Thoracic aorta (tissue), 1 donor: ENCODE measurements around a stretch of chr7.

DNA sequence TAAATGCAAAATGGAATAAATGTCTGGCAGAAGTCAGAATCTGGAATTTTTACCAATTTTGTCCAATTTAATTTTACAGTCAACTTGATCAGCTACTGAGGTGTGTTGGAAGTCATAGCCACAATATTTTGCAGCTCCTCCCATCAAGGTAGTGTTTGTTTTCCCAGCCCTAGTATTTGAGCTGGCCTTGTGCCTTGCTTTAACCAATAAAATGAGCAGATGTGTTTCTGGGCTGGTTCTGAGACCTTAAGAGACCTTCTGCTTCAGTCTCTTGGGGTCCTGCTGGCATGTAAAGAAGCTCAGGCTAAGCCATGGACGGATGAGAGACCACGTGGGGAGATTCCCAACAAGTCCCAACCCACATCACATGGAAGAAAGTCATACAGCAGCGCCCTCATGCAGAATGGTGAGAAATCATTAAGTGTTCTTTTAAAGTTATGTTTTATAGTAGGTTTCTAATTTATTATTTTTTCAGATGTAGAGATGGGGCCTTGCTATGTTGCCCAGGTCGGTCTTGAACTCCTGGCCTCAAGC is 42.6 kb upstream of the RSBN1L start:
- RAMPAGE, long total RNA = no peak

DNA sequence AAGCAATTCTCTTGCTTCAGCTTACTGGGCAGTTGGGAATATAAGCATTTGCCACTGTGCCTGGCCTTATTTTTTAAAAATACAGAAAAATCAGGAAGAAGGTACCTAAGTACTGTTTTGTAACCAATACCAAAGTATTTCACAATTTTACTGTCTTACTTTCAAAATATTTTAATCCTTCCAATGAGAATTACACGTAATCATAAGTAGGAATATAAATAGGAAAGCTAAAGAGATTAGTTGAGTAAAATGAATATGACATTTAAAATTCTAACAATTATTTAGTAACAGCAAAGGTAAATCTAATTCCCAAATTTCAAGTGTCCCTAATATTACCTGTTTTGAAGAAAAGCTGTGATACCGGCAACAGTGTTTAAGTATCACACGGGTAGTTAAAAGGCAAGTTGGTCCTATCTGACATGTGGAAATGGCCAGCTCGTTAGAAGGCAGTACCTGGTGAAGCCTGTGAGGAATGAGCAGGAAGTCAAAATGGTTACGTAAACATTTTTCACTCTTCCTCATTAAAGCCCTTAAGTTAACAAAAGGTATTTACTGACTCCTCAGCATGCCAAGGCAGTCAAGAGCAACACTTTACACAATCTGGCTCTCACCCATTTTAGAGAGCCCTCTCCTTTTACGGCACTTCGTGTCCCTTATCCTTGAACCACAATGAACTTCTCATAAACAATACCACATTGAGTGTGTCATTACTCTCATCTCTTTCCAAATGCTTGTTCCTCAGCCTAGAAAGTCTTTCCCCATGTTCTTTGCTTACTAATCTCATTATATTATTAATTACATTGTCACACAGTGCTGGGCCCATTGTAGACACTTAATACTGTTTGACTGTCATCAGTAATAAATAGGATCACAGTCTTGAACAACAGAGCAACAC is 11.1 kb upstream of the RSBN1L start:
- RAMPAGE, long total RNA = no peak

DNA sequence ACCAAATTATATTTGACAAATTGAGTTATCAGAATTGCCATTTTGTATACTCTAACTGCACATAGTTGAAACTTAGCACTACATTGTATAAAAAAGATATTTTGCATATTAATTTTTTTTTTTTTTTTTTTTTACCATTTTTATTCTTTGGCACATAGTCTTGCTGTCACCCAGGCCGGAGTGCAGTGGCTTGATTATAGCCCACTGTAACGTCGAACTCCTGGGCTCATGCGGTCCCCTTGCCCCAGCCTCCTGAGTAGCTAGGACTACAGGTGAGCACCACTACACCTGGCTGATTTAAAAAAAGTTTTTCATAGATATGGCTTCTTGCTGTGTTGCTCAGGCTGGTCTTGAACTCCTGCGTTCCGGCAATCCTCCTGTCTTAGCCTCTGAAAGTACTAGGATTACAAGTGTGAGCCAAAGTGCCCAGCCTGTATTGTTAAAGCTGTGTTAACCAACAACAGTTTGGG is 15.0 kb downstream of the RSBN1L start:
- RAMPAGE, long total RNA = no peak

GRCh38 chr7:78769810-78770093 is 683.7 kb downstream of the MAGI2 start:
- RAMPAGE, long total RNA = no peak

- RAMPAGE, long total RNA = start-site peak on the minus strand at chr7:79340366-79340676, 12 reads
Observed at GRCh38 chr7:79340217-79340739, 113.2 kb downstream of the MAGI2 start.

DNA sequence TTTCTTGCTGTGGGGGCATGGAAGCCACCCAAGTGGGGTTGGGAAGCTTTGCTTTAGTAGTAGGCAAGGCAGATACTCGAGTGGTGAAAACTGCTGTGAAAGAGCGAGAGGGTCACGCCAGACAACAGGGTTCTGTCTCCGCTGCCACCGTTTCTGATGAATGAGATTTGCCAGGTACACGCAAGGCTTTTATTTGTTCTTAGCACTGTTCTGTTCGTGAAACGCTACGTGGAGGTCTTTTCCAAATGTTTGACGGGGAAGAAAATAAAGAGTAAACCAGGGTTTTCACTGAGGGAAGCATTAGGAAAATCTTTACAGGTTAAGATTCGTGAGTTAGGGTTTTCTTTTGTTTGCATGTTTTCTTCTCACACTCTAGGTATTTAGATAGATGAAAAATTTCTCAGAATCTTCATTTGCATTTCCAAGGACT is 1.3 kb downstream of the GNAI1 start:
- RAMPAGE, long total RNA = no peak

- RAMPAGE, long total RNA = no peak
Observed at GRCh38 chr7:80637437-80637781, 1.0 kb upstream of the CD36 start.

DNA sequence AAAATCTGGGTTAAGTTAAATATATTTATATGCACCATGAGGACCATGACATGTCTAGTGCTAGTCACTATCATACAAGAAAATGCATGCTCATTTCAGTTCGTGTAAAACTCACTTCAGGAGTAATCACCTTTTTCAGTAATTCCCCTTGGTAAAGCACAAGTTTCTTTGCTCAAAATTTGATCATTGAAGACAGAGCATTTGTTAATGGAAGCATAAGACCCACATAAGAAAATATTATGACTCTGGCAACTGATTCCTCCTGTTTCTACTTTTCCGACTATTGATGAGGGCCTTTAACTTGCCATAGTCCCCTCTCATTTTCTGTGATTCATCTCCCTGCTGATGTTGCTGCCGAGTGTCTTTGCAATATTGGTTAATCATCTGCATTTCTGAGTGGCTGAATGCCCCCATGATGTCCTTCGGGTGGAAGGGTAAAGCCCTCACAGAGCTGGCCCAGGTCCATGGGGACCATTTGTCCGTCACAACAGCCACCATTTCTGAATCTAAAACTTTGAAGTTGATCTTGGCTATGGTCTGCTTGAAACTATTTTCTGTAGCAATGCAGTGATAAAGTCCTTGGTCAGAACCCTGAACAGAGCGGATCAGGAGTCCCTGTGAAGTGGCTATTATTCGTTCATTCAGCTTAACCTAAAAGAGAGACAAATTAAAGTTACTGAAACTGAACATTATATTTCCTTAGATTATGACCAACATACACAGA is 106.4 kb downstream of the CD36 start:
- RAMPAGE, long total RNA = start-site peak on the minus strand centred at position 291 of the sequence, 565 bp wide, 104 reads

DNA sequence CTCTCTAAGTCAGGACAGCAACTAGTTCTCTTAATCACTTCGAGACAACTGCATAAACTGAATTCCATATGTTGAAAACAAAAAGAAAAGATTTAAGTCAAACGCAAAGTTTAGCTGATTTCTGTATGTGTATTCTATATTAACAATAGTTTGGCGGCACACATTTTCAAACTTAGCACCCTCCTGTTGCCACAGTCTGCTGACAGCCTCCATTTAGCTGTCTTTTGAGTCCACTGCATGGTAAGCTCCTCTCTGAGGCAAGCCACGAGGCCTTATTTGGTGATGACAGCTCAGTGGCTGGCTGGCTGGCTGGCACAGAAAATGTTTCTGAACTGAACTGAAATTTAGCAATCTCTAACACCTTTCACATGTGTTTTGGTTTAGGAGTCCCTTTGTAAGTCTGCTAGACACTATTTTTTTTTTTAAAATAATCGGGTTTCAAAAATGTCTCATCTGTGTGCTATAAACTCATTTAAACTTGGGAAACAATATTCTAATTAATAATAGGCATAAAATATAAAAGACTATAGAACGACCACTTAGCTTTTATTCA is 59.3 kb downstream of the SEMA3C start:
- RAMPAGE, long total RNA = no peak

GRCh38 chr7:80921147-80921651 is 2.3 kb upstream of the SEMA3C start:
- RAMPAGE, long total RNA = no peak

DNA sequence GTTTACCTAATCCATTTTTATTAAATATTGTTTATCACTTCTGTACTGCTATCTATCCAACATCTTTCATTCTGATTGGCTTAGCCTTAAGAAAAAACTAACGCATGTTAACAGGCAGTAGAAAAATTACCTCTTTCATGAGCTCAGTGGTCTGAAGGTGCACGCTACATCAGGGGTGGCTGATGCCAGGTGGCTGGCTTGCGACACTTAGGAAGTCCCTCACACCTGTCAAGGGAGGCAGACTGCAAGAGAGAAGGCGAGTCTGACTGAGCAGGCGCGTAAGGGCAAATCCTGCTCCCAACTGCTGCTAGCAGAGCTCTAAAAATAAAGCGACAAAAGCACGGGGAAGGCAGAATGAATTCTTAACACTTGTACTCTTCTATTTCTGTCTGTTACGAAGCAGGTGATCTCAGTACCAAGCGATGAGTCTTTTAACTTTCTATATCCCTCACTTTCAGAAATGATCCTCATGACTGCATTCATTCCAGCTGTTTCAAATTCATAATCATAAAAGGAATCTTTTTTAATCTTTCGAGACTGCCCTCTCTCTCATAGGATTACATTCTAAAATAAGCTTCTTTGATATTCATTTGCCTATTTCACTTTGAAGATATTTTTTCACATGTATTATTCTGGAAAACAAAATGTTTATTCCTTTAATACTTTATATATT is 33.1 kb downstream of the CACNA2D1 start:
- RAMPAGE, long total RNA = no peak

GRCh38 chr7:82950786-82951271 is 211.9 kb downstream of the PCLO start:
- RAMPAGE, long total RNA = no peak

DNA sequence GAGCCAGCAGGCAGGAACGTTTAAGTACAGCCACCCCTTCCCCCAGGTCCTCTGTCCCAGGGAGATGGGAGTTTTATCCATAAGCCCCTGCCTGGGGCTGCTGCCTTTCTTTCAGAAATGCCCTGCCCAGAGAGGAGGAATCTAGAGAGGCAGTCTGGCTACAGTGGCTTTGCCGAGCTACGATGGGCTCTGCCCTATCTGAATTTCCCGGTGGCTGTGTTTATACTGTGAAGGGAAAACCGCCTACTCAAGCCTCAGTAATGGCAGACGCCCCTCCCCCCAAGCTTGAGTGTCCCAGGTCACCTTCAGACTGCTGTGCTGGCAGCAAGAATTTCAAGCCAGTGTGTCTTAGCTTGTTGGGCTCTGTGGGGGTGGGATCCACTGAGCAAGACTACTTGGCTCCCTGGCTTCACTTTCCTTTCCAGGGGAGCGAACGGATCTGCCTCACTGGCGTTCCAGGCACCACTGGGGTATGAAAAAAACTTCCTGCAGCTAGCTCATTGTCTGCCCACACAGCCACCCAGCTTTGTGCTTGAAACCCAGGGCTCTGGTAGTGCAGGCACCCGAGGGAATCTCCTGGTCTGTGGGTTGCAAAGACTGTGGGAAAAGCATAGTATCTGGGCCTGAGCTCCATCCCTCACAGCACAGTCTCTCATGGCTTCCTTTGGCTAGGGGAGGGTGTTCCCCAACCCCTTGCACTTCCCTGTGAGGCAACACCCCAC is 19.4 kb downstream of the SEMA3E start:
- RAMPAGE, long total RNA = no peak

GRCh38 chr7:84880008-84880944 is 306.6 kb downstream of the SEMA3D start:
- RAMPAGE, long total RNA = no peak

- RAMPAGE, long total RNA = no peak
Observed at GRCh38 chr7:84940049-84940338, 246.9 kb downstream of the SEMA3D start.

GRCh38 chr7:85265700-85265963 is 78.8 kb upstream of the SEMA3D start:
- RAMPAGE, long total RNA = no peak

- RAMPAGE, long total RNA = no peak
Observed at GRCh38 chr7:87161391-87162089, 9.3 kb downstream of the DMTF1 start.

DNA sequence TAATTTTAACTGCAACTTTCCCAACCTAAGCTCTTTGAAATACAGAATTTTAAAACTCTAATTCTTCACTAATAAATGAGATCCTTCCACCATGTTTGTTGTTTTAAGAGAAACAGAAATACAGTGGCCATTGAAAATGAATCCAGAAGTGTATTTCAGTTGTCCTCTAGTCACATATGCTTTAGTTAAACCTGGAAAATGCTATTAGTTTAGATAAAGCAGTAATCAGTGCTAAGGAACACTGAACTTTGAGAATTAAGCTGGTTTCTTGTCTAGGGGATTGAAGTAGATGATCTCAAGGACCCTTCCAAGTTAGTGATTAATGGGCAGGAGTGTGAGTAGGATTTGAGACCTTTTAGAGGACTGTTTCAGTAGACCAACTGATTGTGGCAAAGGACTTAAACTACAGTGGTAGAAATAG is 23.9 kb downstream of the DMTF1 start:
- RAMPAGE, long total RNA = no peak

GRCh38 chr7:87188041-87188524 is 31.4 kb downstream of the TMEM243 start:
- RAMPAGE, long total RNA = no peak

GRCh38 chr7:87196056-87196741 is 23.3 kb downstream of the TMEM243 start:
- RAMPAGE, long total RNA = no peak